Hair follicular keratinocyte (primary cell): ENCODE data around the gene KRTAP5-6.

DNA sequence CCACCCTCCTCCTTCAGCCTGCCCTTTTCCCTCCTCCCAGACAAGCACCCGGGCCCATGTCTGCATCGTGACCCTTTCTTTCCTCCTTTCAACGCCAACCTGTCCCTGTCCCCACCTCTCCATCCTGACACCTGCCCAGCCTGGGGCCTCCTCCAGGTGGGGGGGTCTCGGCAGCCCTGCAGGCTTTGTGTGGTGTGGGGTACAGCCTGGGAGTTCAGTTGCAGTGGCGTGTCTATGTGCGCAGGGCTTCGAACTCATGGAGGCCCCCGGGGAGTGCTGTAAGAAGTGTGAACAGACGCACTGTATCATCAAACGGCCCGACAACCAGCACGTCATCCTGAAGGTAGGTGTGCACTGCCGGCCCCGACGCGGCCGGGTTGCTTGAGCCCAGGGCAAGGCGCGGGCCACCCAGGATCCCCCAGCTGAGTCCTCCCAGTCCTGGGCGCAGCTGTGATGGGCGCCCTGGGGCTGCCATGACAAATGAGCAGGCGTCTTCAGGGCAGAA, 49.4 kb upstream of the MUC5AC start:
- RAMPAGE, long total RNA: no peak

DNA sequence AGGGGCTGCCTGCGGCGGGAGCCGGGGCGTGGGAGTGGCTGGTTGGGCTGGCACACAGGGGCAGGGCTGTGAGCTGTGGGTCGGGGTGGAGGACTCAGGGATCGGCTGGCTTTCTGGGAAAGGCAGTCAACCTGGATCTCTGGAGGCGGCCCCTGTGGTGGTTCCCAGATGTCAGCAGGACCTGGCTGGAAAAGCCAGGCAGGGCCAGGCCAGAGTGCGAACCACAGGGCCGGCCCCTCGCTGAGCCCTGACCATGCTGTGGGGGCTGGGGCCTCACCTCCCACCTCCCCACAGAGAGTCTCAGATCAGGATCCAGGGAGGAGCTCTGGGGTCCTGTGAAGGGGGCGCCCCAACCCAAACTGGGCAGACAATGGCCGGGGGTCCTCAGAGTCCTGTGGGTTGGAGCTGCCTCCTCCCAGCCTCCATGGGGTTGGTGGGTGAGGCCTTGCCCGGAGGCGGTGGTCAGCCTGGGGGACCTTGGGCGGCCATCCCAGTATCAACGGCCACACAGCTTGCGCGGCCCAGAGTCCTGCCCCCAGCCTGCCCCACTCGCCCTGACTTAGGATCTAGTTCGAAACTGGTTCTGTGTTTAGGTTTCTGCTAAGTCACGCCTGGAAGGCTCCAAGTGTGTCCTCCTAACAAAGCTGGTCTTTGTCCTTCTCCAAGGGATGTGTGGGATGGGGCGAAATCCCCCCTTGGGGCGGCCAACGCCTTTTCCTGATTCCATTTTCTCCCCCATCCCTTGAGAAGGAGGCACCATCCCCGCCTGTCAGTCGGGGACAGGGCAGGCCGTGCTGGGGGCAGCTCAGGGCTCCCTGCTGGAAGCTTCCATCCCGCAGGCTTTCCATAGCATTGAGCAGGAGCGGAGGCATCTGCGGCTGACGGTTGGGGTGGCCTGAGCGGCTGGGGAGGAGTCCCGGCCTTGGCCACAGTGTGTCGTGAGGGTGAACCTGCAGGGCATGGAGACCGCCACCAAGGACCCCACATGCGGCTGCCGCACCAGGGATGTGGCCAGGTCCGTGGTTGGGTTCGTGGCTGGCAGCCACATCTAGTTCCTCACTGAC, 2.1 kb downstream of the MUC5B start:
- RAMPAGE, long total RNA: no peak

GRCh38 chr11:1254539-1254971, 31.7 kb downstream of the MUC5B start:
- RAMPAGE, long total RNA: no peak

DNA sequence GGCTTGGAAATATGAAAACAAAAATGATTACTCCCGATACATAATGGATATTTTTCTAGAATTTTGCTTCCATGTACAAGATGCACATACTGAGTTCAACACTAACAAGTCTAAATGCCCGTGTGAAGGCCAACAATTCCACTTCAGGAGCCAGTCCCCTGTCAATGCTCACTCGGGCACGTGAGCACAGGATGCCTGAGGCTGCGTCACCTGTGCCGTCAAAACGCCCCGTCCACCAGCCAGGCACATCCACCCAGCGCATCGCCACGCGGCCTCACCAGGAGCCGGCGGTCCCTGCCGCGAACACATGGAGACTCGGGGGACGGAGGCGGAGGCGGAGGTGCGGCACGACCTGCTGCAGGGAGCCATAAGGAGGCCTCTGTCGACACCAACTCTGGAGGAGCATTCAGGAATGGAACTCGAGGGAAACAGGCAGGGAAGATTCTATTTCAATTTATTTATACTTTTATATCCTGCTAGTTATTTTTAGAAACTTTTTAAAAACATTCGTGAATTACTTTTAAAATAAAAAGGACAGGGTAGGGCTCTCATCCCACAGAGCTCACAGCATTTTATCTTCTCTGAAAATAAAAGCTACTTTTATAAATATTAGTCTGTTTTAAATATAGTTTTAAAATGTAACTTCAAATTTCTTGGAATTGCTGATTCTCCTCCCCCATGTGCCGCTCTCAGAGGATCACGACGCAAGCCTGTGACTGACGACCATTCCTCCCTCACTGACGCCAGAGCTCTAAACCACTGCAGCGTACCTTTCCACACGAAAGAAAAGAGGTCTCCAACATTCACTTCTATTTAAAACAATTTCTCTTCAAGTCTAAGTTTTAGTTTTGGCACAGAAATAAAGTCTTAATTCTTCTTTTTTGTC, 9.6 kb downstream of the TOLLIP start:
- RAMPAGE, long total RNA: no peak

- RAMPAGE, long total RNA: no peak
Measured at GRCh38 chr11:1309897-1310806, 720 bp upstream of the TOLLIP start.

DNA sequence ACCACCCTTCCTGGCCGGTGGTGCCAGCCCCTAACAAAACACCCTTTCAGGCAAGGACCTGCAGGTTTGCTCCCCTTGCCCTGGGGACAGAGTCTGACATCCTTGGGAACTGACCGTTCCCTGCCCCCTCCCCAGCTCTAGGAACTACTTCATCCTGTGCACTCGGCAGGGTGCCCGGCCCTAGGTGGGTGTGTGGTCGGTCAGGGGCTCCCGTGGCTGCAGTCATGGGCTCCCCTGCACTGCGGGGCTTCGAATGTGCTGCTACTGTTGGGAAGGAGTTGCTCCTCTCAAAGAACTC, 28.2 kb downstream of the DUSP8 start:
- RAMPAGE, long total RNA: no peak

DNA sequence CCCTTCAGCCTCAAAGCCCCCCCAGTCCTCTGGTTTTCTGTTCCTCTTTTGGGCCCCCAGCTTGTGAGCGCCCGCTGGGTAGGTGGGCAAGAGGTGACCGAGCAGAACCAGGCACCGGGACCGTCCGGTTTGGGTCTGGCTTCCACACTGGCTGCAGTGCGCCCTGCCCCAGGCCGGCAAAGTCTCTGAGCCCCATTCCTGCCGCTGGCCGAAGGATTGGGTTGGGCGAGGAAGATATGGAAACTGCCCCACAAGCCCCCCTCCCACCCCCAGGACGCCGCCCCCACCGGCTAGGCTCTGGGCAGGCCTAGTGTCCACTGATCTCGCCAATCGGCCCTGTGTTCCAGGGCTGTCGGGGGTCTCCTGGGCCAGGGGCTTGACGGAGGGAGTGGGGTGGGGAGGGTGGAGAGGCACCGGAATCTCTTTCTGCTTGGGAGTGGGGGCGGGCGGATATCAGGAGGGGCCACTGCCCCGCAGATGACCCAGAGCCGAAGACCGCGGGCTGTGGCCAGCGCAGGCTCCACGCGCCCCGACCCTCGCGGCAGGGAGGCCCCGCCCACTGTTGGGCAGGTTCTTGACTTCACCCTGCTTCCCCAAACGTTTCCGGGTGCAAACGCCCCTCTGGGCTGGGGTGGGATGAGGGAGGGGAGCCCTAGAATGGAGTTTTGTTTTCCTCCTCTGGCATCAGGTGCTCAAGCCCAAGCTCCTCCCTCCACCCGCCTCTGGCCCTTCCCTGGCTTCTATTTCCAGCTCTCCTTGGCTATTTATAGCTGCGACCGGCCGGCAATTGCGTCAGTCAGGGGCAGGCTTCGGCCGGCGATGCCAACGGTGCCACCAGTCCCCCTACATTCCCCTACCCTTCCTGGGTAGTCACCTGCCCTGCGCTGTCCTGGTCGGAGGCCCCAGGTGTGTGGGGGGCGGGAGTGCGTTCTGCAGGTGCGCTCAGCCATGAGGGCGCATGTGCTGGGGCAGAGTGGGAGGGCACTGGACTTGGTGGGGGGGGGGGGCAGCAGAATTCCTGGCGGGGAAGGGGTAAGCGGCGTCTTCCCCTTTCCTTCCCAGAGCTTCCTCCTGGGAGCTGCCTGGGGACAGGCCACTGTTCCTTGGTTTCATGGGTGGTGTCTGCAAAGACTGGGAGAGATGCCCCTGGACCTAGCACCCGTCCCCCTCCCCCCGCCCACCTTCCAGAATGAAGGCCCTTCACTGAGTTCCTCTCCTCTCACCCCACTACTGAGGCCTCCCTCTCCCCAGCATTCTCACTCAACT, 23.9 kb downstream of the DUSP8 start:
- RAMPAGE, long total RNA: no peak

GRCh38 chr11:1552618-1552885, 19.5 kb downstream of the DUSP8 start:
- RAMPAGE, long total RNA: no peak

DNA sequence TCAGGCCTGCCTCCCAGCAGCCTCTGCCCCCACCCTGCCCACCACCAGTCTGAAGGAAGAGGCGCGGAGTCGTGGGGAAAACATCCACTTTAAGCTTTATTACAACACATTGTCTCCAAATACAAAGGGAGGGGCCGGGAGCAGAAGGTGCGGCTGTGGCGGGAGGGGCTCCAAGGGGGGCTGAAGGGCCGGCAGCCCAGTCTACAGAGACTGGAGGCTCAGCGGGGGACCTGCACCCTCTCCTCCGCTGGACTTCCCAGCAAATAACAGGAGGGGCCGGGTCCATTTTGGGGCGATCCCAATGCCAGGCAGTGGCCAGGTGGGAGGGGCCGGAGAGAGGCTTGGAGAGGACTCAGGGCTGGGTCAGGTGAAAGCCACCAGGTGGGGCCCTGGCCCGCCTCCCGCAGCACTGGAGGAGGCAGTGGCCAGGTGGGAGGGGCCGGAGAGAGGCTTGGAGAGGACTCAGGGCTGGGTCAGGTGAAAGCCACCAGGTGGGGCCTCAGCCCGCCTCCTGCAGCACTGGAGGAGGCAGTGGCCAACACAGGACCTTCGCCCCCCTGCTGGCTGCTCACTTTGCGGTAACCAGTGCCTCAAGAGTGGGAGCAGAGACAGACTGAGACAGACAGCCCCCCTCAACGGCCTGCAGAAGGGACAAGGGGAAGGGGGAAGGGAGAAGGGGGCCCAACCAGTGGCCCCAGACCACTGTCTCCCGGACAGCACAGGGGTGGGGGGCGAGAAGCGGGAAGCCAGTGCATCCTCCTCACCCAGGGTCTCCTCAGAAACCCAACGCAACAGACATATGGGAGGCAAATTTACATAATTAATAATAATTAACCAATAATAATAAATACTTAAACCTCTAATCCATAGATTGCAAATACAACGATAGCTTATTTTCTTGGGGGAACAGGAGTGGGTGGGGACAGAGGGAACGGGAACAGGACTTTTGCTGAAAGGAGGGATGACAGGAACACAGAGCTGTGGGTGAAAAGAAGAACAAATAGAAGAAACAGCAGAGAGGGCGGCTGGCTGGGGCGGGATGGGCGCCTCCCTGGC, 17.8 kb downstream of the DUSP8 start:
- RAMPAGE, long total RNA: no peak

- RAMPAGE, long total RNA: no peak
Measured at GRCh38 chr11:1558991-1560192, 12.7 kb downstream of the DUSP8 start.

DNA sequence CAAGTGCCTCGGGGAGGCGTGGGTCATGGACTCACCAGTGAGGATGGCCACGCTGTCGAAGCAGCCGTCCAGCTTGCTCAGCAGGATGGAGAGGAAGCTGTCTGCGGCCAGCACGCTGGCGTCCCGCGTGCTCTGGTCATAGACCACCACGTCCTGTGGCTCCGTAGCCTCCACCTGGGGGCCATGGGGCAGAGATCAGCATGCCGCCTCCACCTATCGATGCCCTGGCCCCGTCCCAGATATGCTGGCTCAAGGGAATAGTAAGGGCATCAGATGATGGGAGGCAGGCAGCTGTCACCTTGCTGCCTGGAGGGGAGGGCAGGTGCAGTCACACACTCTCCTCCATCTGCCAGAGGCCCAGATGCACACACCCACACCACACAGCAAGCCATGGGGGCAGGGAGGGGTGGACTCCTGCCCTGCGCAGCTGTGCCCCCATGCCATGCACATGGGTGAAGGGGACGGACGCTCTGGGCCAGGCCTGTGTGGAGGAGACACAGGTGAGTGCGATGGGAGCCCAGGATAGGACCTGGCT, 8.2 kb downstream of the DUSP8 start:
- RAMPAGE, long total RNA: no peak

- RAMPAGE, long total RNA: no peak
Measured at GRCh38 chr11:1568426-1569065, 3.5 kb downstream of the DUSP8 start.

DNA sequence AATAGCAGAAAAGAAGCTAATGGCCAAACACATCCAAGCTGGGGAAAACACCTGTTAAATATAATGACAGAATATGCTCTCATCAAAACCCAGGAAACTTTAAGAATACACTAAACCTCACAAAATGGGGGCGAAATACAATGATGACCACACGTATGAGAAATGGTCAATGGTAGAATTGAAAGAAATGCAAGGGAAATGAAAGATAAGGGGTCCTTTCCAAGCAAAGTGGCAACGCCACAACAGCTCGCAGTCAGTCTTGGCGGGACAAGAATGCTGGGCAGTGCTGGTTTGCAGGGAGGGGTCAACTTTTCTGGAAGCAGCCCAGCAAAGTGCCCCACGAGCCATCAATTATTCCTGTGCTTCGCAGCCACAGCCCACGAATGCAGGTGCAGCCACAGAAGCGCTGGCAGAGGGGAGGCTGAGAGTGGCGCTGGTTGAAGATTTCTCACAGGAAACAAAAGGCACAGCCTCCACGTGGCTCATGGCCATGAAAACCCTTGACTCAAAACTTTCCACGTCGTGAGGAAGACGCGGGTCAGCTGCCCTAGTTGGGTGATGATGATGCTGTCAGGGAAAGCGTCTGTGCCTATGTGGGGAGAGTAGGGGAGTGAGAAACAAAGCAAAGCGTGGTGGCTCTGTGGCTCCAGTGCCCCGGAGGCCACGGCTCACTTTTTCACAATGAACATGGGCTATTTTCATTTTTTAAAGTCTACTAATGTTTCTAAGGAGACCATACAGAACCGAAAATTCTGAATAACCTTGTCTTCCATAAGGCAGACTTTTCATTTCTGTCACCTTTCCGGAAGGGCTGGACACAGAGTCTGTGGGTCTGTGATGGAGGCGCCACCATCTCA, 33.2 kb downstream of the KRTAP5-5 start:
- RAMPAGE, long total RNA: no peak

DNA sequence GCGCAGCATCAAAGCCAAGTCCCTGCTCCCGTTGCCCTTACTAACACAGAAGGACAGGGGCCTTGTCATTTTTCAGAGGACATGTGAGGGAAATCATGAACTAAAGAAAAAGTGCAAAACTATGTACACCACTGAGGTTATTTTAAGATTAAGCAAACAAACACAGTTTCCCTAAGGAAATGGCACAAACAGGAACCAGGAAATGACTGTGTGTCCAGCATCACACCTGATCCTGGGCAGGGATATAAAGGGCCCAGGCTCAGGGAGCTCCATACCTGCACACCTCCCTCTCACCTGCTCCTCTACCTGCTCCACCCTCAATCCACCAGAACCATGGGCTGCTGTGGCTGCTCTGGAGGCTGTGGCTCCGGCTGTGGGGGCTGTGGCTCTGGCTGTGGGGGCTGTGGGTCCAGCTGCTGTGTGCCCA, at the start of gene KRTAP5-6:
TSS of gene KRTAP5-6 (plus strand) at position 283 of the 427 bp plus-strand sequence.
- RAMPAGE, long total RNA: no peak

GRCh38 chr11:1844012-1845020, 5.5 kb downstream of the TNNI2 start:
- RAMPAGE, long total RNA: no peak

GRCh38 chr11:1858143-1858751, 5.4 kb downstream of the LSP1 start:
- RAMPAGE, long total RNA: no peak

DNA sequence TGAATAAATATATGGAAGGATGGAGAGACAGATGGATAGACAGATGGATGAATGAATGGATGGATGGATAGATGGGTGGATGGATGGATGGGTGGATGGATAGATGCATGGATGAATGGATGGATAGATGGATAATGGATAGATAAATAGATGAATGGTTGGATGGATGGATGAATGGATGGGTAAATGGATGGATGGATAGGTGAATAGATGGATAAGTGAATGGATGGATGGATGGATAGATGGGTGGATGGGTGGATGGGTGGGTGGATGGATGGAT, 8.5 kb downstream of the LSP1 start:
- RAMPAGE, long total RNA: no peak

GRCh38 chr11:1866818-1868030, 14.3 kb downstream of the LSP1 start:
- RAMPAGE, long total RNA: no peak

GRCh38 chr11:1916864-1917599, 2.5 kb upstream of the TNNT3 start:
- RAMPAGE, long total RNA: no peak

GRCh38 chr11:2096810-2097970, 42.0 kb downstream of the IGF2 start:
- RAMPAGE, long total RNA: no peak